Bronchus (tissue), 1 donor: ENCODE measurements around a stretch of chr6.

- PRO-cap: no peak
Measured at GRCh38 chr6:2340910-2341581, 95.6 kb upstream of the GMDS start.

DNA sequence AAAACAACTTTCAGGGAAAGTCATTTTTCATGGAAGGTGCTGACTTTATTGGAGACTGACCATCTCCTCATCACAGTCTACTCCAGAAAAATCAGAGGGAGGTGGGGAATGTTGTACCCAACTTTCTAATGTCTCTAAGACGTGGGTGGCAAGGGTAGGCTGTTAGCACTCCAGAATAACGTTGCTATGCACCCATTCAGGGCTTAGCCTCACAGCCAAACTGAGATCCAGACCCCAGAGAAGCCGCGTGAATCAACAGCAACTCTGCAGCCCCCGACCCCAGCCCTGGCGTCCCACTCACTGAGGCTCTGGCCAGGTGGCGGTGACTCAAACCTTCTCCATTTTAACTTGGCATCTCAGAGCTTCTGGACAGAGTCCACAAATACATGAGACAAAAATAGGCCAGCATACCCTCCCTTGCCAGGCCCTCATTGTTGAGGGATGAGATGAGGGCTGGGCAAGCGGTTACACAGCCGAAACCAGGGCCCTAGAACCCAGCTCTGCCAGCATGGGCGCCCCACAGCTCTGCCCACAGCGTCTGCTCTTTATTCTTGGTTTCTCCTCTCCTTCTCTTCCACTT is 118.4 kb downstream of the MYLK4 start:
- PRO-cap: no peak

- PRO-cap: no peak
Measured at GRCh38 chr6:2839111-2839887, 2.4 kb downstream of the SERPINB1 start.

DNA sequence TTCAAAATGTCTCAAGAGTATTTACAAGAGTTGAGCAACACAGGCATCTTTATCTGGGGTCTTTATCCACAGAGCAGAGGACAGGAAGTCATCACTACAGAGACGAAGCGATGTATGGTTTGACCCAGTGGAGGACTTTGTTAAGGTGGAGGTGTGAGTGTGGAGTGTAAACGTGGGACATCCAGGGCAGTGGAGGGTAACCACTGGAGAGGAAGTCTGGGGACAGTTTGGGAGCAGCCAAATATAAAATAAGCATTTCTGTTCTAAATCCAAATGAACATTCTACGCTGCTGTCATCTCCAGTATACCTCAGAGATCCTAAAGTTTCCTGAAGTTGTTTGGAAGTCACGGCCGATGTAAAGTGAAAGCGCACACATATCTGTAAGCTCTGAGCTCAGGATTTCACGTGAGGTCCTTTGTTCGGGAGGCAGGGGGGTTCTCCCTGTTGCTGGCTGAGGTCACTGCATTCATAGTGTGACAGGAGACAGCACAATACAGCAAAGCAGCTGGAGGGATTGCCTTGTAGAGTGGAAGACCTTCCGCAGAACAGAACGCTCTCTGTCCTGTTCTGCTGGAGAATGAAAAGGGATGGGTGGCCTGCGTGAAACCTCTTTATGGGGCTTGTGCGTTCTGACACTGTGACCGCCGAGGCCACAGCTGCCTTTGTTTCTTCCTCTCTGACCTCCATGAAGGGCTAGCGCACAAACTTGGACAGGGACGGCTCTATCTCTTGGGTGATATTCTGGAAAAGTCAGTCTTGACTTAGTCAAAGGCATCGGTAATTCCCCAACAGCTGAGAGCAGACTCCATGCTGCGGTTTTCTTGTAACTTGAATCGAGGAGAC is 13.3 kb upstream of the SERPINB1 start:
- PRO-cap: no peak

DNA sequence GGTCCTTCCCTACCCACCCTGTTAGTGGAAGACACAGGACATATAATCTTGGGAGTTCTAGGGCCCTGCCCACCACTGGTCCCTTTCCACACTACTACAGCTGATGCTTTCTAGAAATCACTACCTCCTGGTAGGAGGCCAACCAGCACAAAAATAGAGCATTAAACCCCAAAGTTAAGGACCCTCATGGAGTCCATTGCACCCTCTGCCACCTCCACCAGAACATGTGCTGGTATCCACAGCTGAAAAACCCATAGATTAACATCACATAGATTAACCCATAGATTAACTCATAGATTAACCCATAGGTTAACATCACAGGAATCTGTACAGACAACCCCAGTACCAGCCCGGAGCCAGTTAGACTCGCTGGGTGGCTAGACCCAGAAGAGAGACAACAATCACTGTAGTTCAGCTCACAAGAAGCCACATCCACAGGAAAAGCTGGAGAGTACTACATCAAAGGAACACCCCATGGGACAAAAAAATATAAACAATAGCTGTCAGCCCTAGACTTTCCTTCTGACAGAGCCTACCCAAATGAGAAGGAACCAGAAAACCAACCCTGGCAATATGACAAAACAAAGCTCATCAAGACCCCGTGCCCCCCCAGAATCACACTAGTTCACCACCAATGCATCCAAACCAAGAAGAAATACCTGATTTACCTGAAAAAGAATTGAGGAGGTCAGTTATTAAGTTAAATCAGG is 25.2 kb downstream of the SERPINB9 start:
- PRO-cap: no peak

GRCh38 chr6:2900088-2901417 is 2.6 kb downstream of the SERPINB9 start:
- PRO-cap: no peak

DNA sequence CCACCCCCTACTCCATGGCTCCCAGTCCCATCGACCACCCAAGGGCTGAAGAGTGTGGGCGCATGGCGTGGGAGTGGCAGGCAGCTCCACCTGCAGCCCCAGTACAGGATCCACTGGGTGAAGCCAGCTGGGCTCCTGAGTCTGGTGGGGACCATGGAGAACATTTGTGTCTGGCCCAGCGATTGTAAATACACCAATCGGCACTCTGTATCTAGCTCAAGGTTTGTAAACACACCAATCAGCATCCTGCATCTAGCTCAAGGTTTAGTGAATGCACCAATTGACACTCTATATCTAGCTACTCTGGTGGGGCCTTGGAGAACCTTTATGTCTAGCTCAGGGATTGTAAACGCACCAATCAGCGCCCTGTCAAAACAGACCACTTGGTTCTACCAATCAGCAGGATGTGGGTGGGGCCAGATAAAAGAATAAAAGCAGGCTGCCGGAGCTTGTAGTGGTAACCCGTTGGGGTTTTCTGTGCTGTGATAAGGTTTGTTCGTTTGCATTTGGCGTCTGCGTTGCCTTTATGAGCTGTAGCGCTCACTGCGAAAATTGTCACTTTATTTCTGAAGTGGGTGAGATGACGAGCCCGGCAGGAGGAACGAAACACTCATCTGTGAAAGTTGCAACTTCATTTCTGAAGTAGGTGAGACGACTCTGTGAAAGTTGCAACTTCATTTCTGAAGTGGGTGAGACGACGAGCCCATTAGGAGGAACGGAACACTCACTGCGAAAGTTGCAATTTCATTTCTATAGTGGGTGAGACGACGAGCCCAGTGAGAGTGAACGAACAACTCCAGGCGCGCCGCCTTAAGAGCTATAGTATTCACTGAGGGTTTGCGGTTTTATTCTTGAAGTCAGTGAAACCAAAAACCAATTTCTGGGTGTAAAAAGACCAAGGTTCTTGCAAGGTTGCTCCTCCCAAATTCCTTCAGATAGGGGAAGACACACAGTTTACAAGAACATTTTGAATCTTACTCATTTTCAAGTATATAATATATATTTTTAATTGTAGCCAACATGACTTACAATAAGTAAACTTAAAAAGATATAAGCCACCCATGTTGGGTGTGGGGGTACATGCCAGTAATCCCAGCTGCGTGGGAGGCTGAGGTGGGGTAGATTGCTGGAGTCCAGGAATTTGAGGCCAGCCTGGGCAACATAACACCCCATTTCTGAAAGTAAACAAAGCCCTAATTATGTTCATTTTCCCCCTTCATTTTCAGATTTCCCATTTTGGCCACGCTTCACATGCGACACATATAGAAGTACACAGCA is 31.0 kb downstream of the SERPINB6 start:
- PRO-cap: unidirectional peak, plus-strand start at position 460 of the sequence

DNA sequence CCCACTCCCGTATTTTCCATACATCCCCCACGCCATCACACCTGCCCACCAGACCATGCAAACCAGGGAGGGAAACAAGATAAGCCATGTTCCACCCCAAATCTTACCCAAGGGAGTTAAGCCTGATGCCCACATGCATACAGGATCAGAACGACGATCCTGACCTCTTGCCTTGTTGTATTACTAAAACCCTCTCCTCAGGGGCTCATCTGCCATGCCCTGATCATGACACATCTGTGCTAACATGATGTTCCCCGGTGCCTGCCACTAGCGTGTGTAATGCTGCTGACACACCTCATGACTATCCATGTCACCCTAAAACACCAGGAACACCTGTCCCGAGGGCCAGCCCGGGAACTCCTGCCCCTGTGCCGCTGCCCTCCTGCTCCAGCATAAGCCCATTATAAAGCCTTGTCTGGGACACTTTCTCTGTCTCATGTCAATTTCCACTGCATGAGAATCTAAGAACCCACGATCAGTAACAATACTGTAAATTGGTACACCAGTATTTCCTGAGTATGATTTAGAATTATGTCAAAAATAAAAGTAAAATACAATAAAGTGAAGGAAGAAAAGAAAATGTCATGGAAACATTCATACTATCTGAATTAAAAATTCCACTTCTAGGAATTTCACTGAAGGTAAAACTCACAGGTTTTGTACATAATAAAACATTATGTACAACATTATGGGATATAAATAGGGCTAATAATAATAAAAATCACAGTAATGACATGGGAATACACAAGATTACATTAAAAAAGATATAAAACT is 7.5 kb downstream of the SERPINB6 start:
- PRO-cap: no peak

- PRO-cap: bidirectional peak, plus-strand start at chr6:2989112, minus-strand start at chr6:2989038; bidirectional peak, plus-strand start at chr6:2989942, minus-strand start at chr6:2989336
Measured at GRCh38 chr6:2988974-2989438, 10.7 kb upstream of the NQO2 start.

DNA sequence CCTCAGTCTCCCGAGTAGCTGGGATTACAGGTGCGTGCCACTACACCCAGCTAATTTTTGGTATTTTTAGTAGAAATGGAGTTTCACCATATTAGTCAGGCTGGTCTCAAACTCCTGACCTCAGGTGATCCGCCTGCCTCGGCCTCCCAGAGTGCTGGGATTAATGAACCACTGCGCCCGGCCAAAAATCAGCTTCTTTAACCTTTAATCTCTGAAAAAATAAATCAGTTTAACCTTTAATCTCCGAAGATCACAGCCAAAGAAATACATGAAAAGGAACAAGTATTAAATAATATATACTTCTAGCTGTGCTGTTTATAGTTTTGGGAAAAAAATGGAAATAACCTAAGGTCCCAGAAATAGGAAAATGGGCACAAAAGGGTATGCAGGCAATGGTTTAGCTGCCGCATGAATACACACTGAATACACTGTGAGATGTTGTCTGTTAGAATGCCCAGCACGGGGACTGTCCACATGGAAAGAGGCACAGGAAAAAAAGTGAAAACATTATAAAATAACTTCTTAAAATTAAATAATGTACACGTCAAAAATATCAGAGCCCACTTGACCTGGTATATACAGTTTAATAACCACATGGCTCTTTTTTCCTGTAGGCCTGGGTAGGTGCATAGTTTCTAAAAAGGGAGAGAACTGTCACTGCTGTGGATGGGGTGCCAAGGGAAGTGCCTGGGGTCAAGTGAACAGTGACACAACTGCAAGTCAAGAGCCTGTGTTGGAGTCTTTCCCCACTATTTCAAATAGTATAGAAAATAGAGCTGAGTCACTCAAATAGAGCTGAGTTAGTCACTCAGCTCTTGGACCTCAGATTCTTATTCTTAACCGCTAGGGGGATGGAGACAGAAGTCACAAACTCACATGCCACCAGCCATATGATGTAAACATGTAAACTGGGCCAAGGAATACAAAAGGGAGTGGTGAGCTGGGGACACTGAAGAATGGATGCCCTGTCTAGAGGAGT is 1.8 kb downstream of the NQO2 start:
- PRO-cap: no peak

DNA sequence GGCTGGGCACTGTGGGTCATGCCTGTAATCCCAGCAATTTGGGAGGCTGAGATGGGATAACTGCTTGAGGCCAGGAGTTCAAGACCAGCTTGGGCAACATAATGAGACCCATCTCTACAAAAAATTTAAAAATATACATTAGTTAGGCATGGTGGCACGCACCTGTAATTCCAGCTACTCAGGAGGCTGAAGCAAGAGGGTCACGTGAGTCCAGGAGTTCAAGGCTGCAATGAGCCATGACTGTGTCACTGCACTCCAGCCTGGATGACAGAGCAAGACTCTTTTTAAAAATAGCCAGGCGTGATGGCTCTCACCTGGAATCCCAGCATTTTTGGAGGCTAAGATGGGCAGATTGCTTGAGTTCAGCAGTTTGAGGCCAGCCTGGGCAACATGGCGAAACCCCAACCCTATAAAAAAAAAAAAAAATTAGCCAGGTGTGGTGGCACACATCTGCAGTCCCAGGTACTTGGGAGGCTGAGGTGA is 22.5 kb downstream of the NQO2 start:
- PRO-cap: no peak

GRCh38 chr6:3079354-3080130 is 11.2 kb downstream of the RIPK1 start:
- PRO-cap: no peak

DNA sequence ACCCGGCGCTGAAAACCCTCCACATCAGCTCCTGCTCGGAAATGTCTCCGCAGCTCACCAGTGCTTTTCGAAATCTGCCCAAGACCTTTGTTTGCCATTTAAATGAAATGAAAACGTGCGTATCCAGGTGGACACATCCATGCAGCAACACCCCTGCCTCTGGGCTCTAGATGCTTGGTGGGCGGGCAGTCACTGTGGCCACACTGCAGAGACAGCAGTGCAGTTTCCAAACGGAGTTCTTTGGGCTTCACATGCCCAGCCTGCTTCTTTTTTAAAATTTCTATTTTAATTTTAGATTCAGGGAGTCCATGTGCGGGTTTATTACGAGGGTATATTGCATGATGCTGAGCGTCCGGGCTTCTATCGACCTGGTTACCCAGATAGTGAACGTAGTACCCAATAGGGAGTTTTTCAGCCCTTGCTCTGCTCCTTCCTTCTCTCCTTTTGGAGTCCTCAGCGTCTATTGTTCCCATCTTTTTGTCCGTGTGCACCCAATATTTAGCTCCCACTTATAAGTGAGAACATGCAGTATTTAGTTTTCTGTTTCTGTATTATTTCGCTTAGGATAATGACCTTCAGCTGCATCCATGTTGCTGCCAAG is 4.7 kb upstream of the TUBB2B start:
- PRO-cap: no peak

- PRO-cap: no peak
Measured at GRCh38 chr6:3289622-3290386, 31.1 kb downstream of the PSMG4 start.

DNA sequence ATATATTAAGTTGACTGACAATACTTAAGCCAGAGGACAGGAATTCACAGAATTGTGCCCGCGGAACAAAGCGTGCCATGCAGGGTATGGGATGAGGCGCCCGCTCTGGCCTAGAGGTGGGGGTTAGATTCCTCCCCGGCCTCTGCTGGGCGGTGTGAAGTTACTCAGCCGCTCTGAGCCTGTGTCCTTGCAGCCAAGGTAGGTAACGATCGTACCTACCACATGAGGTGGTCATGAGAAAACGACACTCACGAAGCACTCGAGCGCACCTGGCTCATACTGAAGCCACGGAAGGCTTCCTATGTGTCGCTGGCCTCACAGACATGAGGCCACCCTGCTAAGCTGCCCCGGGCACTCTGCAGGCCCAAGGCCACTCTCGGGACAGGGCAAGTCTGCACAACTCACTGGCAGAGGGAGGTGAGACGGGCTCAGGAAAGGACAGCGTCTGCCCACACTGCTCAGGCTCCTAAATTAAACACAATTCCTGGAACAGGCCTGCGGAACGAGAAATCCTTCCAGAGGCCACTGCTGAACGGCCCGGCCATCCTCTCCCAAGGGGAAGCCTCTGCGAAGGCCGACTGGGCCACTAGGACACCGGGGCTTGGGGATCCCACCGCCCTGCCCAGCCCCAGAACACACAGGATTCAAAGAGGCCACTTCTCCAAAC is 70.8 kb downstream of the PSMG4 start:
- PRO-cap: no peak

DNA sequence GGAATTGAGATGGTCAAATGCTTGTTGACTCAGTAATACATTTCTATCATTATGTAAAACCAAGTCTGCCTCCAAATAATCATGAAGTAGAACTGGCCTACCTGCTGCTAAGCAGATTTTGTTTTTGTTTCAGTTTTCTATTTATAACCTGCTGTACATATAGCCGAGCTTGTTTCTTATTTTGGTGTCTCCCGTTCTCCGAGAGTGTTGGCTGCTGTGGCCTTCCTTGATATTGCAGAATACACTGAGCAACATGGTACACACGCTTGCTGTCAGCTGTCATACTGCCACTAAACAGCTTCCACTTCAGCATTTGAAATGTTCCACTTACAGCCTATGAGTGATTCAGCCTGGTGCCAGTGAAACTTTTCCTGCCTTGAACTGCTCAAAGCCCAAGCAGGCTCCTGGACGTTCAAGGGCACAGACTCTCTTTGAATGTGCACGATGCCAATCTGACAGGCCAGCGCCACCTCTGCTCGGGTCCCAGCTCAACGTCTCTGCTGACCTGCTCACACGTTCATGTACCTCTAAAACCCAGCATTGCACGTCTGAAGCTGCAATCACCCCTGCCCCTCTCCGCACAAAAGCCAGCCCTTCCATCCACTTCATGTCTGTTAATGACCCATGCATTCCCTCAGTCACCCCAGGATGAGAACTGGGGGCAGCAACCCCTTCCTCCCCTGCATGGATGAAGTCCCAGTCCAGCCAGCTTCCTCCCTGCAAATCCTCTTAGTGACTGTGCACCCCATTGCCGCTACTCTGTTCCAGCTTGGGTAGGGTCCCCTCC is 87.2 kb downstream of the PSMG4 start:
- PRO-cap: bidirectional peak, plus-strand start at position 339 of the sequence, minus-strand start at position 234 of the sequence

DNA sequence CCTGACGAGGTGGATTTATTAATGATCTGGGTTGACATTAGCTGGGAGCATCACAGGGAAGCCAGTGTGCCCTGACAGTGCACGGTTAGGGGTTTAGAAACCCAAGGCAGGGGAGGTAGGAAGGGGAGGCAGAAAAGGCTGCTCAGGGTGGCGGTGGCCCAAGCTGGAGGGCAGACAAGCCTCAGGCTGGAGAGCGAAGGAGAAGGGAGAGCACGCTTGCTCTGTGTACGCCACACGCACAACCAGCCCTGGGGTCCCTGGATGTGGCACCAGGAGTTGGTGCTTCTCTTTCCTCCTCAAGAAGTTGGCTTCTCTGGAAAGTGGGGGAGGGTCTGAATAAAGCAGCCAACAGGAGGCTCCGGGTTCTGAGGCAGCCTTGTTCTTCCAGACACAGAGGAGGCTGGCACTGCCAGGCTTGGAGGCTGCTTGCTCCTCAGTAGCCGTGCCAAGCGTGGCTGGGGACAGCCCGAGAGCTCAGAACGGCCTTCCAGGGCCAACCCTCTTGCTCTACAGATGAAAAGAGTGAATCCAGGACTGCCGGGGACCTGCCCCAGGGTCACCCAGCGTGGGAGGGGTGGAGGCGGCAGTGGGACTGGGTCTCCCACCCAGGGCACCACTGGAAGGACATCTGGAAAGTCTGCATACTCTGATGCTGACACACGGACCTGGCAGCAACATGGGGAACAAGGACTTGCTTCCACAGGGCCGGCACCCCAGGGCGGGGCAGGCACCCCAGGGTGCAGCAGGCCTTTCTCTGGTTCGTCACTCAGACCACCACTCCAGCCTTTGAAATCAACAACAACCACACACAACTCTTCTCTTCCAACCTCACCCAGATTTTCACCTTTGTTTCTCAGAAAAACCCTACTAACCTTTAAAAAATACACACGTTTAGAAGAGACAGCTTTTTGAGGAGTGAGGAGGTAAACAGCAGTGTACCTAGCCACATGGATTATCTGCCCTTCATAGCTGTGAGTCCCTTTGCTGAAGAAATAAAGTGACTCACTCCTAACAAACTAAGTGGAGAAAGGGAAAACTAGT is 70.4 kb downstream of the SLC22A23 start:
- PRO-cap: no peak

- PRO-cap: no peak
Measured at GRCh38 chr6:3401598-3402579, 55.0 kb downstream of the SLC22A23 start.

DNA sequence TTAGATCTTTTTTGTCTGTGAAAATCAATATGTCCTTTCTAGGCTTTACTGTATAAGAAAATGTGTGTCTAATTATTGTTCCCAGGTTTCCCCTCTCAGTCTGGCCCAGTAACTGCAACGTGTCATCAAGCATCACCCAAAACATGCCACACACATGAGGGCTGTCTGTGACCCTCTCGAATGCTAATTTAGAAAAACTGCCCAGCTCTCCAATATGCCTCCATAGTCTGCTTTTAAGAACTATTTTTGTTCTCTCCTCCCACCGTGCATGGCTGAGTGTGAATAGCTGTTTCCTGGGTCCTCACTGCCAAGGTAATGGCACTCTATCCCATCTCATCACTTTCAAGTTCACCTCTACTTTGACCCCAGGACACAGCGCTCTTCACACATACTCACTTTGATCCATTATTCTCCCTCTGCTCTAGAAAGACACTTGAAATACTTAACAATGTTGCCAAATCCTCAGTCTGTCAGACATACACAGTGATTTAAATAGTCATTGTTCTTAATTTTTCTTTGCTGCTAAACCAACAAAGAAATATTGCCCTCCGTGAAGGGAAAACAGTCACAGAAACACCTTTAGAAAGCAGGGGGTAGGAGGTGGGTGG is 2.7 kb downstream of the SLC22A23 start:
- PRO-cap: no peak

- PRO-cap: no peak
Measured at GRCh38 chr6:3561636-3562044, 104.8 kb upstream of the SLC22A23 start.